Peritoneum (tissue), 1 donor: Measurements from ENCODE around the genes AADACL3 and PRAMEF26.

- PRO-cap: no peak
Measured at GRCh38 chr1:11649583-11649962, 4.7 kb downstream of the FBXO2 start.

DNA sequence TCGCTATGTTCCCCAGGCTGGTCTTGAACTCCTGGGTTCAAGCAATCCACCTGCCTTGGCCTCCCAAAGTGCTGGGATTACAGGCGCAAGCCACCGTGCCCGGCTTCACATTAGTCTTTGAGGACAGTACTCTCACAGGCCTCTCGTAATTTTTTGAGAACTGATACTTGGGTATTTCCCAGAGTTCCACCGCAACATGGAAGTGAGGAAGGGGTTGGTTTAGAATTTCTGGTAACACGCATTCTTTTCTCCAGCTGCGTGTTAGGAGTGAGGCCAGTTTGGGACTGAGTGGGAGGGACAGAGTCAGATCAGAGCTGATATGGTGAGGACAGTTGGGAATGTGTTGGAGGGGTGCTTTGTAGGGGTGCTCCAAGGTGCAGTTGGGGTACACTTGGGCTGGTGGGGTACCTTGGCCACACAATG lies 6.7 kb downstream of the FBXO6 start:
- PRO-cap: no peak

GRCh38 chr1:11797195-11798572 lies 8.1 kb downstream of the MTHFR start:
- PRO-cap: no peak

DNA sequence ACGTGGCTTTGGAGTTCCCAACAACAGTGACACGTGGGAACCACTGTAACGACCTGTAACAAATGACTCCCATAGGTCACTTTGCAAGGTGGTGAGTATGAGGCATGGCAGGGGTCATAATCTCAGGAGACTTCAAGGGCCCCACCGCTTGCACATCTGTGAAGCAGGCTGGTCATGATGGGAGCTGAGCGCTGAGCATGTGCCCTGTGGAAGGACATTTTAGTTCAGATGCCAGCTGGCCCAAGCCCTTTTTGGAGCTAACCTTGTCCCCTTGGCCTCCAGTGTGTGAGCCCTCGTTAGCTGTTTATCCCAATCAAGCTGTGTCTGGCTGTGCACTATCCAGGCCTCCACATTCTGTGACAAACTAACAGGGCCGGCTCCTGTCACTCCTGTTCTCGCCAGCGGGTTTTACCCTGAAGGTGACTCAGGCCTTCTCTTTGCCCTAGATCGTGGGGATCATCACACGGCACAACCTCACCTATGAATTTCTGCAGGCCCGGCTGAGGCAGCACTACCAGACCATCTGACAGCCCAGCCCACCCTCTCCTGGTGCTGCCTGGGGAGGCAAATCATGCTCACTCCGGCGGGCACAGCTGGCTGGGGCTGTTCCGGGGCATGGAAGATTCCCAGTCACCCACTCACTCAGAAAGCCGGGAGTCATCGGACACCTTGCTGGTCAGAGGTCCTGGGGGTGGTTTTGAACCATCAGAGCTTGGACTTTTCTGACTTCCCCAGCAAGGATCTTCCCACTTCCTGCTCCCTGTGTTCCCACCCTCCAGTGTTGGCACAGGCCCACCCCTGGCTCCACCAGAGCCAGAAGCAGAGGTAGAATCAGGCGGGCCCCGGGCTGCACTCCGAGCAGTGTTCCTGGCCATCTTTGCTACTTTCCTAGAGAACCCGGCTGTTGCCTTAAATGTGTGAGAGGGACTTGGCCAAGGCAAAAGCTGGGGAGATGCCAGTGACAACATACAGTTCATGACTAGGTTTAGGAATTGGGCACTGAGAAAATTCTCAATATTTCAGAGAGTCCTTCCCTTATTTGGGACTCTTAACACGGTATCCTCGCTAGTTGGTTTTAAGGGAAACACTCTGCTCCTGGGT lies 7.5 kb downstream of the NPPA start:
- PRO-cap: no peak

DNA sequence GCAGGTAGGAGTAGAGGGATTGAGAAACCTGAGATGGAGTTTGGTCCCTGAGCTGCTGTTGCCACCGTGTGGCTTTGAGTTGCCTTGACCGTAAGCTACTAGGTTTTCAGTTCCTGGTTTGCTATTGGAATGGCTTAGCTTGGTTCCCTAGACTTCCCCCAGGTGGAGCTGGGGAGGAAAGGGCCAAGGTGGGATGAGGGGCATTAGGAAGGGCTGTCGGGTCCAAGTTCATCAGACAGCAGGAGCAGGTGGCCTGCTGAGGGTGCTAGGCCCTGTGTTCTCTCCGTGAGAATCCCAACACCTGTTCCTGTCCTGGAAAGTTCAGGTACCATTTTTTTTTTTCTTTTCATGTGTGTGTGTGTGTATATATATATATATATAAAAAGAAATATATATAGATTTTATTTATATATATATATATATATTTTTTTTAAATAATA lies 13.0 kb upstream of the MFN2 start:
- PRO-cap: no peak

GRCh38 chr1:11992325-11992683 lies 12.1 kb downstream of the MFN2 start:
- PRO-cap: no peak

DNA sequence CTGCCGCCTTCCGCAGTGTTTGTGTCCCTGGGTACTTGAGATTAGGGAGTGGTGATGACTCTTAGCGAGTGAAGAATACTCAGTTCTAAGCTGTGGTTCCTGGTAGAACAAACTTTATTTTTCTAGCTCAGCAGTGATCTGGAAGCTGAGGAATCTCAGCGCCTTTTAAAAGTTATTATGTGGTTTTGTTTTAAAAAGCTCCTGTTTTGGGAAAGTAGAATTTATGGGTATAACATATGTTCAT lies 29.8 kb upstream of the TNFRSF1B start:
- PRO-cap: no peak

DNA sequence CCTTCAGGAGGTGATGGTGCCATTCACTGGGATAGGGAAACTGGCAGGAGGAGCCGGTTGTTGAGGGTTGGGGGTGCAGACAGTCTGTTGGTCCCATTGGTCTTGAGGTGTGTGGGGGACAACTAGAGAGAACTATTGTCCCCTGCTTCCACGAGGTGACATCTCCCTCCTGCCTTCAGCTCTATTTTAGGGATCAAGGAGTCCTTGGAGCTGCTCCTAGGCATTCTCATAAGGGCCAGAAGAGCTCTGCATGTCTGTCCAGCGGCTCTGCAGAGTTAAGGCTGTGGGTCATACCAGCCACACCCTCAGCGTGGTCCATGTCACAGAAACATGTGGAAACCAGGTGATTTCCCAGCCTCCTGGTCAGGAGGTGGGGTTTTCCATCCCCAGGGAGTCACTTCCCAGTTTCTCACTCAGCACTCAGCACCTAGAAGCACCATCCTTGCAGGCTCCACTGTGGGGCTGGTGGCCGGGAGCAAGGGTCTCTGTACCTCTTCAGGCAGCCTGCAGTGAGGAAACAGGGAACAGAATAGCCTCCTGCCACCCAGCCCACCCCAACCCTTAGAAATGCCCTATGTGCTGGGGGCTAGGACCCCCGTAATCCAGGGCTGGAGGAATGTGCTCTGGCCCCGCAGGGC lies 1.5 kb upstream of the TNFRSF1B start:
- PRO-cap: no peak

DNA sequence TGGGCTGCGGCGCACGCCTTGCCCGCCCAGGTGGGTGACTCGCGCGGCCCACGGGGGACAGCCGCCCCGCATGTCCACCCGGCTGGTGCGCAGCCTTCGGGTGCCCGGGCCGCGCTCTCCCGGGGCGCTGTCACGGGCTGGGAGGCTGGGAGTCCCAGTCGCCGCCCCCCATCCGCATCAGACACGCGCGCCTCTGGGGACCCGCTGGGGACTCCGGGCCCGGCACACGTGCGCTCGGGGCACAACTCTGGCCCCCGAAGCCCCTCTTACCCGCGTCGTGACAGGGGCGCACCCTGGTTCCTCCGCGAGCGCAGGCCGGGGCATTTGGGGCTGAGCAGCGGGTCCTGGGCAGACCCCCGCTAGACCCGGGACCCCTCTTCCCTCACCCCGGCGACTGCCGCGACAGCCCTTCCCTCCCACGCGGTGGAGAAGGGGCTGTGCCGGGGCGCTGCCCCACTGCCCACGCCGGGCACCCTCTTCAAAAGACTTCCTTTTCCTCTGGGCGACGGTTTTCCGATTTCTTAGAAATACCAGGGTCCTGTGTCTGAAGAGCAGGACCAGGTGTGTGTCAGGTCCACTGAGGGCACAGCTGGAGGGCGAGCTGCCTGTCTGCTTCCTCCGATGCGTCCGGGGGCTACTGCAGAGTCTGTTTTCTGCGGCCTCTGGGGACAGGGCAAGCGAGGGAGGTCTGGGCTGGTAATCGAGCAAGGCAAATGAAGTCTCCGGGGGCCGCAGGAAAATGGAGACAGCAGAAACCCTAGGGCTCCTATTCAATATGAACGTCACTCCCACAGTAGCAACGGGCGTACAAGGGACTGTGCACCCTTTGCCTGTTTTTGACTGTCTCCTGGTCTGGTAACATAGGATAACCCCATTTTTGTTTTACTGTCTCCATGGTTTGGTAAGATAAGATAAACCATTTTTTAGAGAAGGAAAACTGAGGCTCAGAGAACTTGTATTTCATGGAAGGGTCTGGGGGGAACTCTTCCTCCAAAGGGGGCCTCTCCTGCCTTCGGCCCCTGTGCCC lies 662 bp downstream of the TNFRSF1B start:
- PRO-cap: no peak

DNA sequence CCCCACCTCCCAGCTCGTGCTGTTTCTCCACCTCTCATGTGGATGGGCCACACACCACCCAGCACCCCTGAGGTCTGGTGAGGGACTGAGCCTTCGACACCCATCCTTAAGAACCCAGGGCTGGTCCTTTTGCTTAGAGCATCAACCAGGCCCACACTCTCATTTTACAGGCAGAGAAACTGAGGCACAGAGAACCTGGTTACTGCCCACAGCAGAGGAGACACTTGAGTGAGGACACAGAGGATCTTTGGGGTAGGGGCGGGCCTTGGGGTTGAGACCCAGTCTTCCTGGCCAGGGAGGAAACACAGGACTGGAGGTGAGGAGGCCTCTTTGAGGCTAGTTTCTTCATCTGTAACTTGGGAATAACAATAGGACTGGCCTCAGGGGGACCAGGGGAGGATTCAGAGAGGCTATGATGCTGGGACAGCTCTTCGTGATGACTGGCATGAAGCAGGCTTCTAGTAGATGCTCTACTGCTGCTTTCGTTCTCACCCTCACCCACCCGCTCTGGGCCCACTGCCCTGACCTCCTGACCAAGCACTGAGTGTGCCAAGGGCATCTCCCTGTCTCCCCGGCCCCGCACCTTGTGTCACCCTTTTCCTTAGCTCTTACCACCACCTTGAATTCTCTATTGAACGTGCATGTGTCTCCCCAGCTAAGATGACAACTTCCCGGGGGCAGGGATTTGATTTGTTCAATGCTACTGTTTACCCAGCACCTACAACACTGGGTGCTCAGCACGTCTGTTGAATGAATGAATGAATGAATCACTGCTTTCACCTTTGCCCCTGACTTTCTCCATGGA lies 15.2 kb downstream of the TNFRSF1B start:
- PRO-cap: no peak

DNA sequence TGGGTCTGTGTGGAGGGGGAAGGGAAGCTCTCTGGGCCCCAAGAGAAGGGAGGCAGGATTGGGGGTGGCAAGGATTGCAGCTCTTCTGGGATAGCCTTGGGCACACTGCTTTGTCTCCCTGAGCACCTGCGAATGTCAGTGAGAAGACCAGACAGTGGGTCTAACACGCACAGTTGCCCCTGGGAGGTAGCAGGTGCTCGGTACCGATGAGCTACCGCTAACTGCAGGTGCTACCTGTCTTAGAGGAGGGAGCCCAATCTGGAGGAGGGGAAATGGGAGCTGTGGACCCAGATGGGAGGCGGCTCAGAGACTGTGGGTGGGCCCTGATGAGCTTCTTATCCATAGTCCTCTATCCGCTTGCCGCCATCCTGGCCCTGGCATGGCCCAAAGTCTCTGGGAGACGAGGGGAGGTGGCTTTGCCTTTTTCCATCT lies 16.1 kb downstream of the TNFRSF1B start:
- PRO-cap: no peak

- PRO-cap: no peak
Measured at GRCh38 chr1:12189355-12190214, 22.8 kb downstream of the TNFRSF1B start.

- PRO-cap: no peak
Measured at GRCh38 chr1:12457530-12457955, 160.5 kb downstream of the DHRS3 start.

GRCh38 chr1:12477626-12479012 lies 139.9 kb downstream of the DHRS3 start:
- PRO-cap: no peak

DNA sequence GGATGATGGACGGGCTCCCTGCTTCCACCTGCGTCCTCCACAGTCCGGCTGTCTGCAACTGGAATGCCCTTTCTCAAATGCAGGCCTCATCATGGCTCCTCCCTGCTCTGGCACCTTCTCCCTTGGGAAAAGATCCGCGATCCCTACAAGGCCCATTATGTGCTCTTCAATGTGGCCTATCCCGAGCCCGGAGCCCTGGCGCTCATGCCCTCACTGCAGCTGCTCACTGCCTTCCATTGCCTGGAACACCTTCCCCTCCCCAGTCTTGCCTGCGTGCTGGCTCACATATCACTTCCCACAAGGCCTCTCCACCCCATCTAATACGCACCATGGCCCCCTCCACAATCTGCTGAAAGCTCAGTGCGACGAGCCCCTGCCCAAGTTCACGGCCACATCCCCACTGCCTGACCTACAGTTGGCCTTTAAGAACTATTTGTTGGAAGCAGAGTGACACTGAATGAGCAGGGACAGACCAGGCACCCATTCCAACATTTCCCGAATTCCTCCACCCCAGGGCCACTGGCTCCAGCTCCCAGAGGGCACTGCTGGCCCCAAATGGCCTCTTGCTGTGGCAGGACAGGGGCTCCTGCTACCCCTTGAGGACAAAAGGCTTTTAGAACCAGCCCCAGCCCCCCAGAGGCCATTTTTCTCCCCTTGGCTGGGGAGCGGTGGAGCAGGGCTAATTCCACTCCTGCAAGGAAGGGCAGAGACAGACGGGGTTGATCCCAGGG lies 64.9 kb downstream of the DHRS3 start:
- PRO-cap: no peak

DNA sequence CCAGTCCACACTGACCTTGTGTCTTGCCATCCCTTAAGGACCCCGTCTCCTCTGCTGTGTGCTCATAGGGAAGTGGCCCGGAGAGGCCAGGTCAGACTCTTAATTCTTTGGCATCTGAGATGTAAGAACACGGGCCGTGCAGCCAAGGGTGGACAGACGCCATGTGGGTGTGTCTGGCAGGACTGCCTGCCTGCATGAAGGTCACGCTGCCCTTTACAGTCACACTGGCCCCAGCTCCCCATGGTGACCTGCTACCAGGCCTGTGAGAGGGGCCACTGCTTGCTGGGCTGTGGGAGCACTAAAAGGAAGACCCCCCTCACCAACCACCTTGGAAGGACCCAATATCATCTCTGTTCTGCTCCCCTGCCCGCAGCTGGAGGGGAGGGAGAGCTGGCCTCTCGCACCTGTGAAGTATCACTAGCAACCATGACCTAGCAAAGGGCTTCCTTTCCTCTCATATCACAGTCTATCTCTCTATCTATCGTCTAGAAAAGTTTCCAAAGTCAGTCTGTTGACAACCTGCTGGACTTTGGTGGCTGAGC lies 17.6 kb downstream of the DHRS3 start:
- PRO-cap: no peak

DNA sequence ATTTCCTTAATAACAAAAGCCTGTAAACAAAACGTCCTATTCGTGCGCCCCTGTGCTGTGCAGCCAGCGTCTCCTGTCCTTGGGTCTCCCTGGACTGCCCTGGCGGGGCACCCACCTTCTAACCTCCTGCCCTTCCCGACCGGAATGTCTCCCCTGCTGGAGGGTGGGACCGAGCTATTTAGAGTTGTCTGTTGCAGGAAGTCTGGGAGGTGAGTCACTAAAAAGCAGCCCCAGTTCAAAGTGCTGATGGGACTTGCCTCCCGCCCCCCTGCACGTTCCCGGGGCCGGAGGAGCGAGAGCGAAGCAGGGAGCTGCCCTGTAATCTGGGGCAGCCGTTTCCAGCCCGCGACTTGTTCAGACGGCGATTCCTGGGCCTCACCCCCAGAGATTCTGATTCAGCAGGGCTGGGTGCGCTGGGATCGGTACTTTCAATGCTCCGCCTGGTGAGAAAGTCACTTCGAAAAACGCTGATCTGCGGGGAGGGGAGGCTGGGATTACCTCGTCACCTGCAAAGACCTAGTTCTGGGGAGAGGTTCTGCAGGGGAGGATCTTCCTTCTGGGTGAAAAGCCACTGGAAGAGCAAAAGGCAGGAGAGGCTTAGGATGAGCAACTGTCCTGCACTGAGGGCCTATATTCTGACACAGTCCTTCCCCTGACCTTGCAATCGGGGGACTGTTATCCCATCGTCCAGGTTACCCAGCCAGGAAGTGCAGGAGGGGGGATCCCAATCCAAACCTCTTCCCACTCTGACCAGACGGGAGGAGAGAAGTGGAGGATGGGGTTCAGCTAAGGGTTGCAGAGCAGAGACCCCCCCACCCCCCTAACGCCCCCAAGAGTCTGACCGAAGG lies 1.2 kb upstream of the DHRS3 start:
- PRO-cap: bidirectional peak, plus-strand start at position 324 of the sequence, minus-strand start at position 152 of the sequence; unidirectional peak, plus-strand start at position 455 of the sequence

DNA sequence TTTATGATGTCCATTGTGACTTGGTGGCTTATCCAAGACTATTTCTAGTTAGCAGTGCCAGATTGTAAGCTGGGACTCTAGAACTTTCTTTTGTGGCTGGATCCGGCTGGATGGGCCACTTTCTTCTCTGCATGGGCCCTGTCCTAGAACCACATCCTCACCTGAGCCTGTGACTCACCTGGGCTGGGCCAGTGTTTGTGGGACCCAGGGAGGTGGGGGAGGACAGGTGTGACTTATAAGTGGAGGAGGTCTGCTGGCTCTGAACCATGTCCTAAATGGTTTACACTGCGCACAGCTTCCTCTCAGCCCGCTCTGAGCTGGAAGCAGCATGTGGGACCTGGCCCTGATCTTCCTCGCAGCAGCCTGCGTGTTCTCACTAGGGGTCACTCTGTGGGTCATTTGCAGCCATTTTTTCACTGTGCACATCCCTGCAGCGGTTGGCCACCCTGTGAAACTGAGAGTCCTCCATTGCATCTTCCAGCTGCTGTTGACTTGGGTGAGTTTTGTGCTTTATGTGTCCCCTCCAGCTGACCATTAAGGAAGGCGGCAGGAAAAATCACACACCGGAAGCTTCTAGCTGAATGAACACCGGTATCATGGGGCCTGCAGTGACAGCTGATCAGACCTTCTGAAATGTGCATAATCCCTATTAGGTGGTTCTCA lies at the start of gene AADACL3:
Gene AADACL3, plus strand, starts transcription at position 262 of the 663 bp plus-strand sequence.
- PRO-cap: no peak

DNA sequence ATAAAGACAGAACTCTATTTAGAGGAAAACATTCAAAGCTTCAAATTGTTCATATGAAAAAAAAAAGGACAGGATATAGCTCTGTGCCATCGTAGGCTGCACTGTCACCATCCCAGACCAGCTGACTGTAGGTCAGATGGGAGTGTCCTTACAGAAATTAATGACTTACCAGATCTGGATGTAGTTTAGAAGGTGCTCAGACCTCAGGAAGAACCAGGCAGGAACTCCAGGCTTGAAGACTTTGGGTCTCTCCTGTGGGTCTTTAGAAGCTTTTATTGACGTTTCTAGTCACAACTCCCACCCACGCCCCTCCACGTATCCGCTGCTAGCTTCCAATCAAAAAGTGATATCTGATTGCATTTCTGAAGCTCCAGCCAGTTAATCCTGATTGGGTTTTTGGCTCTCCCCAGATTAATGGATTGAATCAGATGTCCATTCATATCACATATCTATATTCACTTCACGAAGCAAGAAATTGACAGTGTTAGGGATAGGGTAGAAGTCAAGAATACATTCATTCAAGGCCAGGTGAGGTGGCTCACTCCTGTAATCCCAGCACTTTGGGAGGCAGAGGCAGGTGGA lies at the start of gene PRAMEF26:
Gene PRAMEF26, minus strand, starts transcription at position 295 of the 582 bp plus-strand sequence.
- PRO-cap: no peak

DNA sequence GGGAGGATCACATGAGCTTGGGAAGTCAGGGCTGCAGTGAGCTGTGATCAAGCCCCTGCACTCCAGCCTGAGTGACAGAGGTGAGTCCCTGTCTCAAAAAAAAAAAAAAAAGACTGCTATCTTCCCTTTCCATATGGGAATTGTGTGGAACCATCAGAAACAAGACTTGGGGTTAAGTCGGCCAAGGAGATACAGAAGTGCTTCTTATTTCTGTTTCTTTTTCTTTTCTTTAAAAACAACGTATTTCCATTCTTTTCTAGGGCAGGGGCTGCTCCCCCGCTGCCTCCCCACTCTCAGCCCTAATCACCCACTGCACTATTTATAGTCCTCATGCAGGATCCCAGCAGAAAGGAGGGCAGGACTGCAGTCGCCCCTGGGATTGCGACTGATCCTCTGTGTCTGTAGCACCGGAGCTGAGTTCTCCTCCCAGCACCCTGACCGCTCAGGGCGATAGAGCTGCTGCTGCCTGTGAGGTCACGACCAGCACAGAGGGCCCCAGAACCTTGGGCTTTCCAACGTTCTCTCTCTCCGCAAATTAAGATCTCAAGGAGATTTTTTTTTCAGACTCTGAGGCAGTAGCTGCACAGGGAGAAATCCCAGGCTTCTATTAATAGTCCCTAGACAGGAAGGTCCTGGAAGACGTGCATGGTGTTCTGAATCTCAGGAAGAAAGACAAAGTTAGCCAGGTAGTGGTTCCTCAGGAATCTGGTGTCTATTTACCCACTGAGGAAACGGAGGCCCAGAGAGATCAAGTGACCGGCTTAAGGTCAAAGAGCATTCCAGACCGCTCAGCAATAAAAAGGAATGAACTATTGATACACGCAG lies 46.7 kb downstream of the PRAMEF20 start:
- PRO-cap: no peak